OVCAR3 (cell line): ENCODE measurements around a stretch of chr21.

DNA sequence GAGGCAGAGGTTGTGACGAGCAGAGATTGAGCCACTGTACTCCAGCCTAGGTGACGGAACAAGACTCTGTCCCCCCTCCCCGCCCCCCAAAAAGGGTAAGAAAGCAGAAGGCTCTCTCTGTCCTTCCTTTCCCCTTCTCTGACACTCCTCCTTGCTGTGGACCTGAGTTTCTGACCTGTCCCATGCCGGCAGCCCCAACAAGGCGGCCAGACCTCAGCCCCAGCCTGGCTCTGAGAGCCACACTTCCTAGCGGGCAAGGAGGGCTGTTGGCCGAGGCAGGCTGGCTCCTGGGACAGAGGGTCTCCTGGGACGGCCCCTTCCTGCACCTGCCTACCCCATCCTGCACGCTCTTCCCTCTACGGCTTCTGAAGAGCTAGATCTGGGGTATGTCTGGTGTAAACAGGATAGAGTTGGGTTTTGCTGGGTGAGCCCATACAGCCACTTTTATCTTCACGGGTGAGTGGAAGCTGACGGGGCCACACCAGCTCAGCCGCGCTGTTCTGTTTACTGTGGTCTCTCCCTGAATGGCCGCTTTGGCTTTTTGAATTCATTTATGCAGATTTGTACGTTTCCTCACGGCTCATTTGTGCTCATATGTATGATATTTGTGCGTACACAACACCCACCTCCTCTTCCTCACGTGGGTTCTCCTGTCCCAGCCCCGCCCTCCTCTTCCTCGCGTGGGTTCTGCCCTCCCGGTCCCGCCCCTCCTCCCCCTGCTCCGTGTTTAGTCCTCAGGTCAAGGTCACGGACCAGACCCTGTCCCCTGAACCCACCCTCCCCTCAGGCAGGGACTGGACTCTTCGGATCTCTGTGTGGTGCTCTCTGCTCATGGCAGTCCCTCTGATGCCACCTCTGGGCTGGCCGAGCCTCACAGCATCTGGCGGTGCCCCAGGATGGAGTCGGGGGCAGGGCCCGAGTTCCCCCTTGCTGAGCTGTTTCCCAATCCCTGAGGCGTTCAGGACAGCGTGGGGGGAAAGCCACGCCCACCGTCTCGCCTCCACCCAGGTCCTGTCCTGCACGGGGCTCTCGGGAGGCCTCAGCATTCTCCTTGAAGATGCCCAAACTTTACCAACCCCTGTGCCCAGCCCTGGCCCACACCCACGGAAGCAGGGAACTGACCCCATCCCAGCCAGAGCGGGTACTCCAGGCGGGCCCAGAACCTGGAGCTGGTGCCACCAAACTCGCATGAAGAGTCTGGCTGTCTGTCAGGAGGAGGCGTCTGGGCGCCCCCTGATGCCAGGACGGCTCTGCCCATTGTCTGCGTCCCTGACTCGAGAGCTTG, 34.8 kb upstream of the POFUT2 start:
- RRBS = no CpG with 5 or more reads among the region's 47 CpGs

- RRBS = 100% methylated on average over 3 of the region's 20 CpGs
Observed at GRCh38 chr21:45351202-45351656, 53.7 kb upstream of the COL18A1 start.

DNA sequence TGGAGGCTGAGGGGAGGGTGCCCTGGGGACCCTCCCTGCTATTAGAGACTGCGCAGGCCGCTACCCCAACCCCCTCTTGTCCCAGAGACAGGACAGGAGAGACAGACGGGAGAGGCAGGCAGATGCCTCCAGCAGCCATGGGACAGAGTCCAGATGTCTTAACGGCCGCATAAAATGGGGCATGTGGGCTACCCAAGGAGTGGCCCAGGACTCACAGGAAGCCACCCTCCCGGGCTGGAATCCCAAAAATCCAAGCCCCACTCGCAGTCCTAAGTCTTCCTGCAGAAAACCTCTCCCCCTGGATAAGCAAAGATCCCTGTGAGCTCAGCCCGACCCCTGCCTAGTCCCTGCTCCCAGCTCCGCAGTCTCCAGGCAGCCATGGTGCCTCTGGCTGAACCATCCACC, 43.6 kb upstream of the COL18A1 start:
- RRBS = no CpG with 5 or more reads among the region's 9 CpGs

DNA sequence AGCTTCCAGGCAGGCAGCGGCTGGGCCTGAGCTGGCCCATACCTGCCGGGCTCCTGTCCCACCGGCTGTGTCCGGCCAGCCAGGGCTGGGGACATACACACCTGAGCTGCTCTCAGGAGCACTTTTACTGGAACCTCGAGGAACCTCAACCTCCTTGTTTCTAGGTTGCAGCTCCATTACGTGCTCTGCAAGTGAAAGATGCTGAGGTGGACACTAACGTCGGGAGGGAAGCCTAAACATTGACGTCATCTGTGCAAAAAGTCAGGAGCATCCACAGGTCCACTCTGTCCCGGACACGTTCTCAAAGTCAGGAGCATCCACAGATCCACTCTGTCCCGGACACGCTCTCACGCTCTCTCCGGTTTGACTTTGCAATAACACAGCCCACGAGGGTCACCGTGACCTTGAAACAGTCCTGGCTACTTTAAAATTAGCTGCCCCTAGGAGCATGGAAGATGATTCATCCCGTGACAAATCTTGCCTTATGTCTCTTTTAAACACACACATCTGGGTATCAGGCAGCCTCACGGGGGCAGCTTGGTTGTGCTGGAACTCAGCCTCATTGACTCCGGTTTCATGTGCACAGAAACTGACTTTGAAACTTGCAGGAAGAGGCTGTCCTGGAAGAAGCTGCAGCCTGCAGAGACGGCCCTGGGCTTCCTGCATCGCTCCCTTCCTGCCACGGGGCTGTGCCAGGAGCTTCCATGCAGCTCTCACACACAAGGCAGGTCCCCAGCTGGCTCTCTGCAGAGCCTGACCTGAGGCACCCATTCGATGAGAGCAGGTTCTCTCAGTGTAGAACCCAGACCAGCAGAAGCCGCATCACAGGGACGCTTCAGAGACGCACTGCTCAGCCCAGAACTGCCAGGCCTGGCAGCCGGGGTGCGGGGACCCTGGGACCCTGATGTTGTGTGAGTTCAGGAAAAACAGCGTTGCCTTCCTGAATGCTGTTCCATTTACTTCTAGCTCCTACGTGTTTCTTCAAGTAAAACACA, 18.1 kb upstream of the COL18A1 start:
- RRBS = 50% methylated on average over 4 of the region's 31 CpGs

DNA sequence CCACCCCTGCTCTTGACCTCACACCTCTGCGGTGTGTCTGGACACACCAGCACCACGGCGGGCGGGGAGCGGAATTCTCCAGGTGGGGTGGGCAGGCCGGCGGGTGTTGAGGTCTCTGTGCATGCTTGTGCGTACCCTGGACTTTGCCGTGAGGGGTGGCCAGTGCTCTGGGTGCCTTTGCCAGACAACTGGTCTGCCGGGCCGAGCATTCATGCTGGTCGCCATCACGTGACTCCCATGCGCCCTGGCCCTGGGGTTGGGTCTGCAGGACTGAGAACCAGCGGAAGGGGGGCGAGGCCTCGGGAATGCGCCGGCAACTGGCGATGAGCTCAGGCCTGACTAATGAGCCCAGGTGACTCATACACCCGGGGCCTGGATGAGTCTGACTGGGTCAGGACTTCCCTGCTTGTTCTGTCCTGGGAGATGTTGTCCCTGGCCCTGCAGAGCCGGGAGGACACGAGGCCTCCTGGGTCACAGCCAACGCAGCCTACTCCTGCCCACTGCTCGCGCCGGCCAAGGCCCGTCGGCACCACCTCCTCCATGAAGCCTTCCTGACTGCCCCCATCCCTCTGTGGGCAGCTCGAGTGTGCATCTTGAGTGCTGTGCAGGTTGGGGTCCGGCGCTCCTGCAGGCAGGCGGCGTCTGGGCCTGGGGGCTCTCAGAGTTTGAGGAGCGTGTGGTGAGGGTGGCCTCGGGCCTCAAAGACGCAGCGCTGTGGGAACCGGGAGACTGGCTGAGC, 22.7 kb downstream of the COL18A1 start:
- RRBS = 26% methylated on average over 27 of the region's 39 CpGs

- RRBS = no CpG with 5 or more reads among the region's 27 CpGs
Observed at GRCh38 chr21:45430859-45431462, 26.0 kb downstream of the COL18A1 start.

DNA sequence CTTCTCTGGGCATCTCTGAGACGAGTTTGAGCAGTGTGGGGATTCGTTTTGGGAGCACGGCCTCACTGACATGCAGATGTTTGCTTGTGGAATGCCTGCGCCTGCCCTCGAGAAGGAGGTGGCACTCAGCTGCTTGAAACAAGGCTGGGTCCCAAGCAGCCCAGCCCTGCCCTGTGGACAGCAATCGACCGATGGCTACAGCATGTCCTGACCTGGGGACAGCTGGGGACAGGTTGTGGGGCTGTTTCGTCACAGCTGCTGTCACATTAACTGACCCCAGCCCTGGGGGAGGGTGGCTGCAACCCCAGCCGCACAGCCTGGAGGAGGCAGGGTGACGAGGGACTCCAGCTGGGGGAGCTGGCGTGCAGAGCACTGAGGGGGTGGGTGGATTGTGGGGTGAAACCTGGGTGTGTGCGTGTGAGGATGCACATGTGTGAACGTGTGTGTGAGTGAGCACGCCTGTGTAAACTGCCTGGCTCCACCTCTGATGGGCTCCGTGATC, 49.2 kb downstream of the COL18A1 start:
- RRBS = no CpG with 5 or more reads among the region's 15 CpGs

DNA sequence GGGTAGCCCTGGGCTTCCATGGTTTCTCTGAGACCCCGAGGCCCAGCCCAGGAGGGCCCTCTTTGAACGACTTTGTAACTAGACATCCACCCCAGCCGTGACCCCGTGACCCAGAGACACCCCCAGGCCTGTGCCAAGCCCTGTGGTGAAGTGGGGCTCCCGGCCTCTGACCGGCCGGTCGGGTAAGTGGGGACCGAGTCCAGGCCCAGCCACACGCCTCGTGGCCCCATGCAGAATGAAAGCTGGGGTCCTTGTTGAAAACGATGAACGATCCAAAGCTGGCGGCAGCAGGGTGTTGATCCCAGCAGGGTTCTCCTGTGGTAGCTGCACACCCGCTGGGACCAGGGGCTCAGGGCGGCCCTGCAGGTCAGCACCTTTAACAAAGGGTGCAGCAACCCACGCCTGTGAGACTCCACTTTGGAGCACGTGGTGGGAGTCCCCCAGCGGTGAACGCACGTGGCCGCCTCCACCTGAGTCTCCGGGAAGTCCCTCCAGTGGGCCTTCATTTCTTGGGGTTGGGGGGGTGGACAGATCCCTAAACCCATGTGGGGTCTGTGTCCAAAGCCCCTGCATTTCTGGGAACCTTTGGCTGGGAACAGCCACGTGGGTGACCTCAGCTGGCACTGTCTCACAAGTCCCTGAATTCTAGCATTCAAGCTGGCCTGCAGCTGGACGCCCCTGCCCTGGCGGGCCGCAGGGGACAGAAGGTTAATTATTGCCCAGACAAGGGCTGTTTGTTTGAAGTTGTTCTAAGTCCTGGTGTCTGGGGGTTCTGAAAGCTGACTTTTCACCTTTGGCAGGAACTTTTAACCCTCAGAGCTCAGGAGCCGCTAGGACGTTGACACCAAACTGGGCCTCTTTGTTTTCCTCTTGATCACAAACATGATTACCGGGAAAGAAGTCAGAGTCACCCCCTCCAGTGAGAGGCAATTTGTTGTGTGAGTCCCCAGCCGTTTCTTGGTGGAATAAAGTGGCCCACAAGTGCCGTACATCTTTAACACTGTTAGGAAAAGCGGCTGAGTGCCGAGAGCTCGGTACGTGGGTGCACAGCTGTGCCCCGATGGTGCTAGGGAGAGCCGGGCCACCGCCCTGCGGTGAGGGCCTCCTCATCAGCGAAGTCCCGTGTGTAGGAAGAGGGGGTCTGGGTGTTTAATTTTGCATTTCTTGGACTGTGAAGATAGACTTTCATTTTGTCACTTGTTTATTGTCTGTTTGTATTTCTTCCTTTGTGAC, 64.5 kb downstream of the COL18A1 start:
- RRBS = no CpG with 5 or more reads among the region's 42 CpGs

- RRBS = 97% methylated on average over 12 of the region's 49 CpGs
Observed at GRCh38 chr21:45482479-45483778, 59.3 kb downstream of the SLC19A1 start.

GRCh38 chr21:45485645-45486205, 56.5 kb downstream of the SLC19A1 start:
- RRBS = 98% methylated on average over 3 of the region's 21 CpGs

DNA sequence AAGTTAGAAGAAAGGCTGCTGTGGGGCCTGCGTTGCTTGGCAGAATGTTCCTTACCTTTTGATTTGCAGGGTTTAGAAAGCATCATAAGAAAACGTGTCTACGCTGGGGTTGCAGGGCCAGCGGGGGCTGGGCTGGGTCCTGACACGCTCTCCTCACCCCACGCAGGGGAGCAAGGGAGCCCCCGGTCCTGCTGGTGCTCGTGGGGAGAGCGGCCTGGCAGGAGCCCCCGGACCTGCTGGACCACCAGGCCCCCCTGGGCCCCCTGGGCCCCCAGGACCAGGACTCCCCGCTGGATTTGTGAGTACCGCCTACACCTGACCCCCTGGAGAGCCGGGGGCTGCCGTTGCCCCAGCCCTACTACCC, 55.6 kb downstream of the SLC19A1 start:
- RRBS = 96% methylated on average over 6 of the region's 14 CpGs

DNA sequence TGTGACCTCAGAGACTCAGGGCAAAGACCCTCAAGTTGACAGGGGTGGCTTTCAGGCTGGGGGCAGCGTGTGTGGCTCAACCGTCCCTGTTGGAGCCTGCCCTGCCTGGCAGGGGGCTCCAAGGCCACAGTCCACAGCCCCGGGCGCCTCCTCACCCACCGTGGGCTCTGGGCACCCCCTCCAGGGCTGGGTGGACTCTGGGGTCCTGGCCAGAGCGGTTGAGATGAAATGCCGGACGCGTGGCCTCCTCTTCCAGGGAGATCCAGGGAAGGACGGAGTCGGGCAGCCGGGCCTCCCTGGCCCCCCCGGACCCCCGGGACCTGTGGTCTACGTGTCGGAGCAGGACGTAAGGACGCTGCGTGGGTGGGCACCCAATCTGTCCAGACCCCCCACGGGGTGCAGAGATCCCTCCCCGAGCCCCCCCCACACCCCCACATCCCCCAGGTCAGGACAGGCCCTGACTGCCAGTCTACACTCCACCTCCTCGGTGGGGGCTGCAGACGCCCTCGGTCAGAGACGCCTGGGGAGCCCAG, 51.2 kb downstream of the SLC19A1 start:
- RRBS = 97% methylated on average over 10 of the region's 25 CpGs

- RRBS = 6% methylated on average over 23 of the region's 62 CpGs
Observed at GRCh38 chr21:45541400-45542247, 616 bp downstream of the SLC19A1 start.

- RRBS = no CpG with 5 or more reads among the region's 14 CpGs
Observed at GRCh38 chr21:45562735-45563415, 20.6 kb upstream of the SLC19A1 start.

- RRBS = no CpG with 5 or more reads among the region's 12 CpGs
Observed at GRCh38 chr21:45638566-45639563, 4.7 kb upstream of the PCBP3 start.

DNA sequence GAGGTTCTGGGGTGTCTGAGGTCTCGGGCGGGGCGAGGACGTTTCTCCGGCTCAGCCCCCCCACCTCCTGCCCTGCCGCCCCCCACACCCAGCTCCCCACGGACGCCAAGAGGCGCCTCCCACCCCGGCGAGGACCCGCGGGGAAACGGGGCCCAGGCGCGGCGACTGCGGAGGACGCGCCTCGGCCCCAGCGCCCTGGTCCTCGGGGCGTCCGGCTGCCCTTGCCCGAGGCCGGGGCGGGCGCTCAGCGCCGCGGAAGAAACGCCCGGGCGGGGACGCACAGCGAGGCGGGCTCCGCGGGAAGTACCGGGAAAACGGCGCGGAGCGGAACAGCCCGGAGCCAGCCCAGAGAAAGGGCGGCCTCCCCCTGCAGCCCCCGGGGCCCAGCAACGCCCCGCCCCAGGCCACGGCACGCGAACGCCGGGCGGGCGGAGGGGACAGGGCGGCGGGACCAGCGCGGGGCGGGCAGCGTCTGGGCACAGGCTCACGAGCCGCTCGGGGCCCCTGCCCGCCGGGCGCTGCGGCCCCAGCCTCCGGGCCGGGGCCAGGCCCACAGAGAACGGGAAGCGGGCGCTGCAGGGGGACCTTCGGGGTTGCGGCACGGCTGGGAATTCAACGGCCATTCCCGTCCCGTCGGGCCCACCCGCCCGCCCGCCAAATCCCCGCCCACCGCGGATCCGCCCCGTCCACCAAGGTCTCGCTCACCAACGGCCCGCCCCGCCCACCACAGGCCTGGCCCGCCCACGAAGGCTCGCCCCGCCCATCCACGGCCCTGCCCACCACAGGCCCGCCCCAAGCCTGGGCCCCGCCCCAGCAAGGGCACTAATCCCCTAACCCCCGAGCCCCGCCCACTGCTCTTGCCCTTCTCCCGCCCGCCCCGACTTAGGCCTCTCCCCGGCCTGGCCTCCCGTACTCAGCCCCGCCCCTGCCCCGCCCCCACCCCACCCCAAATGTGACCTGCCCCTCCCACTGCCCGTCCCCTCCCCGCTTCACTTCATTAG, 899 bp upstream of the PCBP3 start:
- RRBS = 14% methylated on average over 49 of the region's 112 CpGs

- RRBS = 79% methylated on average over 1 of the region's 9 CpGs
Observed at GRCh38 chr21:45822259-45822791, 159.2 kb upstream of the COL6A1 start.

- RRBS = 15% methylated on average over 5 of the region's 17 CpGs
Observed at GRCh38 chr21:45867623-45867968, 114.0 kb upstream of the COL6A1 start.

GRCh38 chr21:46004367-46004957, 22.9 kb downstream of the COL6A1 start:
- RRBS = no CpG with 5 or more reads among the region's 23 CpGs

GRCh38 chr21:46004958-46005161, 23.3 kb downstream of the COL6A1 start:
- RRBS = no CpG with 5 or more reads among the region's 4 CpGs